Skeletal muscle cell (primary cell): ENCODE data around the genes REN and CNTN2.

GRCh38 chr1:204074167-204075157, 1.5 kb downstream of the SOX13 start:
- RRBS: 2% methylated on average over 3 of the region's 75 CpGs

- RRBS: no CpG with 5 or more reads among the region's 12 CpGs
Observed at GRCh38 chr1:204092910-204093810, 20.2 kb downstream of the SOX13 start.

DNA sequence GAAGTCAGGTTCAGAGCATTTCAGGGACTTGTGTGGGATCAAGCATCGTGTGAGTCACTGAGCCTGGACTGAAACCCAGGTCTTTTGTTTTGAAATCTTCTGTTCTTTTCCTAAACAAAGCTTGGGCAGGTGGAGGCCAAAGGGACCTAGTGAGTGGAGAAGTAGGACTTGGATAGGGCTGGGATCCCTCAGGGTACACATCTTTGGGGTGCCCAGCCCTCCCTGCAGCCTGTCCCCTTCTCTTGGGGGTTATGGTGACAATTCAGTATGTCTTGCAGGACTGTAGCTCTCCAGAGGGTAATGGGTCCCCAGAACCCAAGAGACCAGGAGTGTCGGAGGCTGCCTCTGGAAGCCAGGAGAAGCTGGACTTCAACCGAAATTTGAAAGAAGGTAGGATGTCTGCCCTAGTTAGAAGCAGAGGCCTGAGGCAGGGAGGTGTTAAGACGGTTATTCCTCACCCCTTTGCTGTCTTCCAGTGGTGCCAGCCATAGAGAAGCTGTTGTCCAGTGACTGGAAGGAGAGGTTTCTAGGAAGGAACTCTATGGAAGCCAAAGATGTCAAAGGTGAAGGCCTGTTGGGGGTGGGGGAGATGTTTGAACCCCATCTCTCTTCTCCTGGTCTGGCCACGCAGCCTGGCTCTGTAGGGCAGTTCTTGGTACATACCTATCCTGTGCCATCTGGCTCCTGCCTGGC, 37.7 kb downstream of the ETNK2 start:
- RRBS: no CpG with 5 or more reads among the region's 5 CpGs

- RRBS: no CpG with 5 or more reads among the region's 3 CpGs
Observed at GRCh38 chr1:204142230-204142800, 9.5 kb downstream of the ETNK2 start.

DNA sequence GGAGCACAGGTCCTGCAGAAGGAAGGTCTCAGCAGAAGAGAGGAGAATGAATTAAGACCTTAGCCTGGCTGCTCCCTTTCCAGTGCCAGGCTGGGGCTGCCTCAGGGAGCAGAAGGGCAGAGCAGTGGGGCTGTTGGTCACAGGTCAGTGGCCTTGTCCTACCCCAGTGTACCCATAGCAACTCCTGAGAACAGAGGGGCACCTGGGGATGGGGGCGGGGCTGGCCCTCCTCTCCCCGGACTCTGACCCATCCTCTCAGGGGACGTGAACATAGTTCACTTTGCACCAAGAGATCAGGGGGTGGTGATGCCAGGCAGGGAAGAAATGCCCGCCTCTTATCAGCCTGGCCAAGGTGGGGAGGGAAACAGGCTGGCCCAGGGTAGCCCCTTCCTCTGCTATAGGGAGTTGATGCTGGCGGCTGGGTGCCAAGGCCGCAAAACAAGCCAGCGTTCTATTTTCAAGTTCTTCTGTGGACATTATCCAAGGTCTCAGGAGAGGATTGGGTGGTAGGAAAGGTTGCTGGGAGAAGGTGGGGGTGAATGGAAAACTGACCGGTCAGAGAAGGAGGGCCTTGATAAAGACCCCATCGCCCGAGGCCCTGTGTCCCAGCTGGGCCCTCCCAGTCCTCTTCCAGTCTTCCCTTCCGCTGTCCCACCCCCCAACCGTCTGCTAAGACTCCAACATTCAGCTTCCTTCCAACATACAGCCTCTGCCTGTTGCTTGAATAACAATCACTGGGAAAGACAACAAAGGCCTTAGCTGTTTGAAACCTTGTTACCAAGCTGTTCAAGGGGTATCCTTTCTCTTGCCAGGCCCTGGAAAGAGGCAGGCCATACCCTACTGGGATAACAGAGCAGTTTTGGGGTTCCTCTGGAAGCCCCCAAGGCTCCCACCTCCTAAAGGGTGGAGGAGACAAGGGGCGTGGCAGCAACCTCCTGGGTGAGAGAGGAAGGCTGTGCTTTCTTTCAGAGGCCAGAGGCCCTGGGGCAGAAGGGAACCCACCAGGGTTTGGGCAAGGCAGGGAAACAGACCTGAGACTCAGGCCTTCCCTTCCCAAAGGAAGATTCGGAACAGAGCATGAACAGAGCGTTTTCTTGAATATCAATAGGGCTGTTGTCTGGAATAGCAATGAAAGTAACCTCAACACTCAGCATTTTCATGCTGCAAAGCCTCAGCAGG, 4.5 kb downstream of the ETNK2 start:
- RRBS: no CpG with 5 or more reads among the region's 15 CpGs

DNA sequence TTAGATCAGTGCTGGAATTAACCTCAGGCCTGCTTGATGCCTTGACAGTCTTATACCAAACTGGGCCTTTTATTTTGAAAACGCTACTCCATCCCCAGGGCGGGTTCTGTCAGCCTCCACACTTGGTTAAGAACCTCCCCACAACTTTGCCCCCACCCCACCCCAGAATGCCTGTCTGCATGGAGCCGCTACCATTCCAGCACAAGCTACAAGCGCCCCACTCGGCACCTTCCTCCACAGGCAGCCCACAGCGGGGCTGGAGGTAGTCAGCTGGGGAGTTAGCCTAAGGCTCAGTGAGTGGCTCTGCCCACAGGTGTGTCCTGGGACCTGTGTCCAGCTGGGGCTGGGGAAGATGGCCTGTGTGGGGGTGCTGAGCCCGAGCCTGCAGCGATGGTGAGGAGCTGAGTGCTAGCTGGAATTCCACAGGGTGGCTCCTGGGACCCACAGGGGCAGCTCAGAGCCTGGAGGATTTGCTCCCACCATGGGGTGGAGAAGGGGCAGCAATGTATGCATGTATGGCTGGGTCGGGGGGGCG, 1.1 kb downstream of the ETNK2 start:
- RRBS: no CpG with 5 or more reads among the region's 10 CpGs

DNA sequence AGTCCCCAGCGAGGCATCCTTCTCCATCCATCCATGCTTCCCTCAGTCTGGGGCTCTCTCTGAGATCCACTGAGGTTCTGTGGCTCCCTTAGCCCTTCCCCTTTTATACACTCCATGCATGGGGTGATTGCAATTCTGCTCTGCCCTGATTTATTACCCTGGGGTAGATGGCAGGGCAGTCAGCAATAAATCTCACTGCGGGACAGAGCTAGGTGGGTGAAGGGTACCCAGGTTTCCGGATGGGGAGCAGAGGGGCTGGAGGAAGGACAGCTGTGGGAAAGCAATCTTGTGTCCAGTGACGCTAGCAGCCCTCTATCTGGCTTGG, at the start of gene REN:
TSS of gene REN (minus strand) at position 79 of the 325 bp plus-strand sequence.
- RRBS: no CpG with 5 or more reads among the region's 4 CpGs

DNA sequence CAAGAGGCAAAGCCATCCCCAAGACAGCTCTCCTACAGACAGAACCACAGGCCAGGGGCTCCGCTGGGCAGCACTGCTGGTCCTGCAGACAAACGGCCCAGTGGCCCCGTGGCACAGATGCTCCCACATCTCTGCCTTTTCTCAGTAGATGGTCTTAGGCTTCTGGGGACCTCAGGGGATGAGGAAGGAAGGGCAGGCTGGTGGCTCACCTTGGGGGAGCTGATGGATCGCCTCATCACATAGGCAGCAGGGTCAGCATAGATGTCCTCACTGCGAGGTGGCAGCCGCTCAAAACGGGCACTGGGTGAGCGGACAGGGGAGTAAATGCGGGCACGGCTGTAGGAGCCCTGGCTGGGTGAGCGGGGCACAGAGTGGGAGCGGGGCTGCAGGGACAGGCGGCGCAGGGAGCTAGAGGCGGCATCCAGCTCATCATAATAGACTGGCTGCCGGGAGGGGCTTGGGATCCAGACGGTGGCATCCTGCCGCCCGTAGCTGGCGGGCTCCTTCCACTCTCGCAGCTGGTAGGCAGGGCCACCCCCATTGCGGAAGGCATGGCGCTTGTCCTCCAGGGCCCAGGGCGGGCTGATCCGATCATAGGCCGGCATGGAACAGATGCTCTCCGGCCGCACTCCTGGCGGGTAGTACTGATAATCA, 43.5 kb upstream of the GOLT1A start:
- RRBS: no CpG with 5 or more reads among the region's 29 CpGs

GRCh38 chr1:204327209-204327474, 32.6 kb downstream of the PLEKHA6 start:
- RRBS: no CpG with 5 or more reads among the region's 5 CpGs

- RRBS: no CpG with 5 or more reads among the region's 5 CpGs
Observed at GRCh38 chr1:204342900-204343099, 16.9 kb downstream of the PLEKHA6 start.

GRCh38 chr1:204357297-204358001, 2.3 kb downstream of the PLEKHA6 start:
- RRBS: no CpG with 5 or more reads among the region's 15 CpGs

- RRBS: no CpG with 5 or more reads among the region's 7 CpGs
Observed at GRCh38 chr1:204448455-204448967, 36.9 kb upstream of the PPP1R15B start.

GRCh38 chr1:204506977-204507385, 9.2 kb upstream of the MDM4 start:
- RRBS: no CpG with 5 or more reads among the region's 14 CpGs

GRCh38 chr1:204528865-204529480, 12.8 kb downstream of the MDM4 start:
- RRBS: no CpG with 5 or more reads among the region's 9 CpGs

- RRBS: no CpG with 5 or more reads among the region's 5 CpGs
Observed at GRCh38 chr1:204566166-204566673, 50.0 kb downstream of the MDM4 start.

DNA sequence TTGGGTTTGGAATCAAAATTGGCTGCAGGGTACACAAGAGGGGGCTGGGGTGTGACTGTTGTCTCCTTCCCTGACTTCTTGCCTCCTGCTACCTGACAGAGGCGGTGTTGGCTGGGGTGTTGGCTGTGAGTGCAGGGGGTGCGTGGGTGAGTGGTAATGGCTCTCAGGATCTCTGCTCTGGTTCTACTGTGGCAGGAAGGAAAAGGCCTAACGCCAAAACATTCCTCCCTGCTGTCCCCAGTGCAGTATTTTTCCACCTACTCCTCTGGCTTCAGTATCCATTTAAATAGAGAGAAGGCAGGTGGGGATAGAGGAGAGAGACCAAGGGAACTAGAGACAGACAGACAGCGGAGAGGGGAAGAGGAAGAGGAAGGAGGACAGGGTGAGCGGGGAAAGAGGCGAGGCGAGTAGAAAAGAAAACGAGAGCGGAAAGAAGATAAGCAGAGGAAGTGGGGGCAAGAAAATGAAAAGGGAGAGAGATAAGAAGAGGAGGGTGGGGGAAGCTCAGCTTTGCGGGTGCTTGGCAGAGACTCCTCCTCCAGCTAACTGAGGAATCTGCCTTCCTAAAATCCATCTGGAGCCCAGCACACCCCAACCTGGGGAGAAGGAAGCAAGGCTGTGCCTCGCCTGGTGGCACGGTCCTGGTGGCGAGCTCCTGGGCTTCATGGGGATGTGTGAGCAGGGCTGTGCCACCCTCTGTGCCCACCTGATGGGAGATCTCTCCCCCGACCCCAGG, 20.9 kb upstream of the LRRN2 start:
- RRBS: no CpG with 5 or more reads among the region's 14 CpGs

DNA sequence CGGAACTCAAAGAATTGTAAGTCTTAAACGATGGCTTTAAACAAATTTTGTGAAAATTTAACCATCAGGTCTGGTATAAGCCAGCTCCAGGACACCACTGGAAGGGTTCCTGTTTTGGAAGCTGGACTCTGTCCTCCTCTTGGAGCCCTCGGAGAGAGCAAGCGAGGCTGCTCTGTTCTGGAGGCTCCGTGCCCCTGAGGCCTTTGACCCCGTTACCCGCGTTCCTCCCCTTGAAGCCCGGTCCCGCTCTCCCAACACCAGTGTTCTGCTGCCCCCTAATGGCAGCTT, 21.7 kb upstream of the NFASC start:
- RRBS: 2% methylated on average over 2 of the region's 10 CpGs

- RRBS: 2% methylated on average over 13 of the region's 47 CpGs
Observed at GRCh38 chr1:205042602-205043569, at the start of gene CNTN2. Gene CNTN2, plus strand, starts transcription at chr1:205043212.

DNA sequence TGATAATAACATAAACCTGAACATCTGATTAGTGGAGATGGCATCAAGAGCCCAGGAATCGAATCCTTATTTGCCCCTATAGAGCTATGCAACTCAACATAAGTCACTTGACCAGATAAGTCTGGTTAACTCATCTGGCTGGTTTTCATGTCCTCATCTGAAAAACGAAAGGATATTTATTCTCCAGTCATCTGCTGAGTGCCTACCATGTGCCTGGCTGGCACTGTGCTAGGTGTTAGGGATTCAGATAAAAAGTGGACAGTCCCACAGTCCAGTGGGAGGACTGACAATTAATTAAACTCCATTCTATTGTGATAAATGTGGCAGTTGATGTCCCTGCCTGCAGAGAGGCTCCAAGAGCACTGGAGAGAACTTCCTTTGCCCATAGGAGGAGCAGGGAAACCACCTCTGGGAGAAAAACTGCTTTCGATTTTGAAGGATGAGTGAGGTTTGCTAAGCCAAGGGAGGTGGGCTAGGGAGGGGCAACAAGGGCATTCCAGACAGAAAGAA, 5.4 kb downstream of the NUAK2 start:
- RRBS: no CpG with 5 or more reads among the region's 3 CpGs

DNA sequence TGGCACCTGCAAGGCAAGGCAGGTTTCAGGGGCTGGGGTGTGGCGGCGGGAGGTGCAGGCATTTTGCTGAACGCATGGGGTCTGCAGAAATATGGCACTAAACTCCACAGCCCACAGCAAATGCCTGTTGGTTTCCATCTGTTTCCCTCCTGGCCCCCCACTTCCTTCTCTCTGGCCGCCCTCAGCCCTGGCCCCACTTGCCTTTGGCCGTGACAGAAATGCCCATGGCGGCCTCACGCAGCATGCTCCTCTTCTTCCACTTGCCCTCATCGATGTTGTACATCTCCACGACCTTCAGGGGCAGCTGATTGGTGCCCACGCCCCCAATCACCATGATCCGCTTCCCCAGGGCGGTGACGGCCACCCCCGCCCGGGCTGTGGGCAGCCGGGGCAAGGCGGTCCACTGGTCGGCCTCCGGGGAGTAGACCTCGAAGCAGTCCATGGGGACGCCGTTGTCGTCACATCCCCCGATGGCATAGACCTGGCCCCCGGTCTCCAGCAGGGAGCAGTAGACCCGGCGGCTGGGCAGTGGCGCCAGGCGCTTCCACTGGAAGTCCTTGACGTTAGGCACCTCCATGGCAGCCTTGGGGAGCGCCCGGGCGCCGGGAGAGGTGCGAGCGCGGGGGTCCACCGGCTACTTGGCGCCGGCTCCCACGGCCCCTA, 13.6 kb downstream of the KLHDC8A start:
- RRBS: 5% methylated on average over 14 of the region's 41 CpGs